GM12891 (cell line): ENCODE results near the gene NABP1.

DNA sequence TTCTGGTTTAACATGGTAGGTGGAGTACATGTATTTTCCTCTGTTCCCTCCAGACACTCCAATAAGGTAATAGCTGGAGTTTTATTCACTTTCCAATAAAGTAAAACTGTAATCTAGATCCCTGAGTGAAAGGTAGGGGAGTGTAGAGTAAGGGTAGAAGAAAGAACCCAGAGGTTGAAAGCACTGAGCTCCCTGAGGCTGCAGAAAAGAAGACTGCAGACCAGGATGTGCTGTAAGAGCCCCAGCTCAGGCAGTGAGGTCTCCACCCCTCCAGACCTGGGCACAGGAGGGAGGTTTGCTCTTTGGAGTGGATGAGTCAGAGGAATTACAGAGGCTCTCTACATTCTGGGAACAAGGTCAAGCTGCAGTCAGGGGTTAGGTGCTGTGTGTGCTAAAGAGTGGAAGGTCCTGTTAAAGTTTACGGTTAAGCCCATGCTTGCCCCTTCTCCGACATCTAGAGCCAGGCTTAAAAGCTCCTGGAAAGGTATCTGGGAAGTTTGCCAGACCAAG is 27.7 kb upstream of the STAT1 start:
- RRBS, result no CpG with 5 or more reads among the region's 2 CpGs

DNA sequence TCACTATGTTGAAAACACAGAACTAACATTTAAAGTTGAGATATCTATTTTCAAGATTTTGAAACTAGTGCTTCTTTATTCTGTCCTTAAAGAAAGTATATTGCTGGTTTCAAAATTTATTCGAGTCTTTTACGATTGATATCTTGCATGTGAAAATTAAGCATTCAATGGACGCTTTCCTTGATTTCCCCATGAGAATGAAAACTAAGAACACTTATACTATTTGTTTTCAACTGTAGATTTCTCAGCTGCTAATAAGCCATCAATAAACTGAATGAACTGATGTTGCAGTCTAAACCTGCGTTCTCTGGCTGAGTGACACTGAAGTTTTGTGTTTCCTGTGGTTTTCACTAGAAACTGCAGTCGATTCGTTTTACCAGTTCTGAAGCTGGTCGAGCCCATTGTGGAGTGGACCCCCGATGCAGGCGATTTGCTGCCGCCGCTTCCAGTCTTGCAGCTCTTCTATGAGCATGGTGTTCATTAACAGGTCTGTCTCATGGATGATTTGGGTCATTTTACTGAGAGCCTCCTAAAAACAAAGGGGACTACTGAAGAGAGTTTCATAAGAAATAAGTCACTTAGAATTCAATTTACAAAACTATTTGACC is 50.6 kb upstream of the STAT1 start:
- RRBS, result no CpG with 5 or more reads among the region's 11 CpGs

- RRBS, result no CpG with 5 or more reads among the region's 2 CpGs
These were observed 2.0 kb downstream of the STAT4 start for GRCh38 chr2:191148829-191149163.

GRCh38 chr2:191392794-191393218 is 147.6 kb downstream of the MYO1B start:
- RRBS, result no CpG with 5 or more reads among the region's 4 CpGs

- RRBS, result no CpG with 5 or more reads among the region's 6 CpGs
These were observed 149.0 kb downstream of the MYO1B start for GRCh38 chr2:191394032-191394774.

- RRBS, result no CpG with 5 or more reads among the region's 10 CpGs
These were observed 192.9 kb downstream of the MYO1B start for GRCh38 chr2:191438068-191438480.

DNA sequence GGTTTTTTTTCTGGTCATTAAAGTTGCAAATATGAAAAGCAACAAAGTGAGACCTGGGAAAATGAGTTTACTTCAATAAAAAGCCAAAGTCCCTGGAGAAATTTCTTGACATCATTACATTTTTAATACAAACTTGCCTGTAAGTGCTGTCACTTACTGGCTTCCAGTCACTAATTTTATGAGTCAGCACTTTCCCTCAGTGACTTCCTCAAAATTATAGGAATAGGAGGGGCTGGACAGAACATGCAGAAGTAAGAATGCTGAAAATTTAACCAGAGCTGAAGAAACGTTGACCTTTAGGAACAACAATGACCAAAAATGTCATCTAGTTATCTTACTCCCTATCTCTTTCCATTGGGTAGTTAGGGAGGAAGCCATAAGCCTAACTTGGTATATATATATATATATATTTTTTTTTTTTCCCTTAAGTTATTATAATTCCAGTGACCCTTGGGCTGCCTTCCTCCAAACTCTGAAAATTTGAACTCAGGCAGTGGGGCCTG is 106.5 kb upstream of the NABP1 start:
- RRBS, result no CpG with 5 or more reads among the region's 1 CpG

- RRBS, result no CpG with 5 or more reads among the region's 5 CpGs
These were observed 60.4 kb upstream of the NABP1 start for GRCh38 chr2:191617360-191618055.

DNA sequence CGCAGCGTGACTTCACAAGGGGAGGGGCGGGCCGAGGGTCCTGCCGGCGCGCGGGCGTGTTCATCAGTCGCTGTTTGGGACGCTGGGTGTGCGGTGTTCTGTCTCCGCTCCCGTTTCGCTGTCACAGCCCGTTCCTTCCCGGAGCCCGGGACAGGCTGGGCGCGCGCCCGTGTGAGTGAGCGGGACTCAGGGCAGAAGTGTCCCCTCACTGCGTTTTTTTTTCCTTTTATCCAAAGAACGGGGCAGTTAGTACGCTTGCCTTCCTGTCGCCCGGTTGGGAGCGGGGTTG is at the start of gene NABP1:
Gene NABP1, plus strand, starts transcription at position 66 of the 289 bp plus-strand sequence.
- RRBS, result 2% methylated on average over 11 of the region's 29 CpGs

GRCh38 chr2:192194345-192194812 is 354 bp downstream of the TMEFF2 start:
- RRBS, result 2% methylated on average over 15 of the region's 38 CpGs

- RRBS, result no CpG with 5 or more reads among the region's 1 CpG
These were observed 28.2 kb upstream of the TMEFF2 start for GRCh38 chr2:192222922-192223322.

DNA sequence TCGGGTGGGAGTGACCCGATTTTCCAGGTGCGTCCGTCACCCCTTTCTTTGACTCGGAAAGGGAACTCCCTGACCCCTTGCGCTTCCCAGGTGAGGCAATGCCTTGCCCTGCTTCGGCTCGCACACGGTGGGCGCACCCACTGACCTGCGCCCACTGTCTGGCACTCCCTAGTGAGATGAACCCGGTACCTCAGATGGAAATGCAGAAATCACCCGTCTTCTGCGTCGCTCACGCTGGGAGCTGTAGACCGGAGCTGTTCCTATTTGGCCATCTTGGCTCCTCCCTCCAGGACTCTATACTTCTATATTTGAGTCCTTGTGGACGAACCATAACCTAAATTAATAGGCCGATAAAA is 583.8 kb upstream of the SLC39A10 start:
- RRBS, result no CpG with 5 or more reads among the region's 19 CpGs

- RRBS, result no CpG with 5 or more reads among the region's 4 CpGs
These were observed 196.2 kb upstream of the SLC39A10 start for GRCh38 chr2:195460738-195461237.

- RRBS, result no CpG with 5 or more reads among the region's 7 CpGs
These were observed 96.6 kb upstream of the SLC39A10 start for GRCh38 chr2:195560486-195560821.

DNA sequence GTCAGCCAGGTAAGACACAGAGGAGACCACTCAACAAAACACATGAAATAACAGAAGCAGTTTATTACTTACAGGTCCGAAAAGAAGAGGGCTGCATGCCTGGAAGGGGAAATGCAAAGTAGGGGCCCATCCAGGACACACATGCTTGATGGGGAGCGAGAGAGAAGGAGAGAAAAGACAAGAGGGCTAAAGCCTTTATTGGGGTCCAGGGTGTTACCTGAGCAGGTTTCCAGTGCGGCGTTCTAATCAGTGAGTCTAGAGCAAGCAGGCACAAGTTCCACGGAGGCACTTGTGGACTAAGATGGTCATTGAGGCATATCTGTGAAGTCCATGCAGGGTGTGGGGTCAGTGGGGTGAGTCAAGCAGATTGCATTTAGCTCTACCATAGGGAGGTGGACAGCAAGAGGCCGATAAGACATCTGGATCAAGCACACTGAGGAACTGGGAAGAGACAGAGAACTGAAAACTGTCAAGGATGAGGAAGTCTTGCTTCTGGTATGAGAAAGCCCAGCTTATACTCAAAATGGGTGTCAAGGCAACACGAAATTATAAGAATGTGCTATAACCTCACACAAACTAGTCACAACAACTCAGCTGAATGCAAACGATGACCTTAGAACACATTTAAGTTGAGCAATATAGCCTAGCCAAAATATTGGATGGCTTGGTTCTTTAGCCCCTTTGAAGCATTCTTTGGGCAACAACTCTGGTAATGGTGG is 61.2 kb upstream of the SLC39A10 start:
- RRBS, result no CpG with 5 or more reads among the region's 8 CpGs

GRCh38 chr2:195657410-195658416 is 687 bp downstream of the SLC39A10 start:
- RRBS, result 1% methylated on average over 49 of the region's 97 CpGs

GRCh38 chr2:196131872-196132447 is 39.4 kb downstream of the STK17B start:
- RRBS, result no CpG with 5 or more reads among the region's 6 CpGs

- RRBS, result no CpG with 5 or more reads among the region's 1 CpG
These were observed 38.5 kb downstream of the STK17B start for GRCh38 chr2:196132929-196133293.

DNA sequence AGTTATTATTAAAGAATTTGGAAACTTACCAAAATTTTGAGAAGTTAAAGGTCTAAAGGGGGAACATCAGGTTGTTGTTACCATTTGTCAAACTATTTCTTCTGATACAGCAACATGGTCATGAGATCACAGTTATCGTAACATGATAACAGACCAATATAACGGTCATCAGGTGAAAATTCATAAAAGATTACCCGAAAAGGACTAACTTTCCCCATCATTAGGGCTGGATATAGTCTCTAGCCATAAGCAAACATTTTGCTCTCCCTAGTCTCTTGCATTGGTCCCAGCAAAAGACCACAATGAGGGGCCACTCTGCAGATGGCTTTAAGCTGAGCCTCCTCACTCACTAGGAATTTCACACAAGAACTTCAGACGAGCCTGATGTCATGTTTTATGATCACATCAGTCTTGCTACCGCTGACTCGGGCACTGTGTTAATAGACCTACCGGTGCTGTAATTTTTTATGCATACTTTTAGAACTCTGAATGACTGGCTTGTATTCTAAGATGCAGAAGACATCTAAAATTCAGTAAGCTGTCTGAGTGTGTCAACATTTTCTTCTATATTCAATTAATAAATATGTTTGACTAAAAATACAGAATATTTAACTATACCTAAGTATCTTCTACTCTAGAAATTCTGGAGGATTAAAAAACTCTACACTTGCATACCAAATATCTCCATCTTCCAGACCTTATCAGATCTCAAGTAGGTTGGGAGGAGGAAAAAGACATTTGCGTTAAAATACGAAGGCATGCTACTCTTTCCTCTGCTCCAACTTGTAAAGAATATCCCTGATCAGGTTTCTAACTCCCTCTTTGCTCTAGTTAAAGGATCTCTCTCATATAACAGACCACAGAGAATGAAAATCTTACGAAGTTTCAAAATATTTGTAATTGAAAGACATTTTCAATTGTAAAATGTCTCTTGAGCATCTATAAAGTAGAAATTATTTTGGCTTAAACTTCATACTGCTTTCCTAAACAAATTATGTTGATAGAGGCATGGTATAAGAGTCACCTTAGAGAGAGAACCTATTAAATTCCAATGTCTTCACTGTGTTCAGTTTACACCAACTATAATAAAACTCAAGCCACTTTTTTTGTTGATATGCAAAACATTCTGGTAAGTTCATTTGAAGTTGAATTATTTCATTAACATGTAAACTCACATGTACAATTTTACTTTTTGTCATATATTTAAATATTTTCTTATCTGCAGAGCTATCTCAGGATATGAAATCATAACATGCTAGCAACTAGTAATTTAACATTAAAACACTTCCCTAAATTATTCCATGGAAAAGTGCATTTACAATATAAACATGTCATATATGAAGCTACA is 34.9 kb downstream of the STK17B start:
- RRBS, result no CpG with 5 or more reads among the region's 10 CpGs